SK-N-MC (cell line): ENCODE data around the gene OBSCN.

- RRBS = no CpG with 5 or more reads among the region's 18 CpGs
These were observed 76.2 kb downstream of the ITPKB start for GRCh38 chr1:226662679-226663552.

DNA sequence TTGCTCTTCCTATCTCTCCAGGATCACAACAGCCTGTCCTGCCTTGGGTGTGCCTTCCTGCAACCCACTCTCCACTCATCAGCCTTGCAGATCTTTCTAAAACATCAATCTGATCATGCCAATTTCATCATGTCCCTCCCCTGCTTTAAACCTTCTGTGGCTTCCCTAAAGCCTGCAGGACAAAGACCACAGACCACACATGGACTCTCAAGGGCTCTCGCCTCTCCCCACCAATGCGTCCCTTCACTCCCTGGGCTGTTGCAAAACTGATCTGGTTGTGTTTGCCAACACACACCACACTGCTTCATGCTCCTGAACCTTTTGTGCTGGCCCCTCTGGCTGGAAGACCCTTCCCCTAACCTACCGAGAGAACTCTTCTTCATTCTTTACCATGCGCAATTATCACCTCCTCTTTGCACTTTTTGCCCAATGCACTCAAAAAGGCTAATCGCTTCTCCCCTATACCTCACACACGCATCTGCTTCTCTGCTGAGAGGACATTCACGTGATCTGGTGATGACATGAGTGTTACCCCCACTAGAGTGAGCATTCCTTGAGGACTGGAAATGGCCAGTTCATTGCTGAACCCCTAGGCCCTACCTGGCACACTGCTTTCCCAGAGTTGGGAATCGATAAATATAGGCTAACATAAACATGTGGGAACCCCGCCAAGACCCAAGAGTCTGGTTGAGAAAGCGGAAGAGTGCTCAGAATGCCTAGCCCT is 72.2 kb downstream of the ITPKB start:
- RRBS = no CpG with 5 or more reads among the region's 10 CpGs

DNA sequence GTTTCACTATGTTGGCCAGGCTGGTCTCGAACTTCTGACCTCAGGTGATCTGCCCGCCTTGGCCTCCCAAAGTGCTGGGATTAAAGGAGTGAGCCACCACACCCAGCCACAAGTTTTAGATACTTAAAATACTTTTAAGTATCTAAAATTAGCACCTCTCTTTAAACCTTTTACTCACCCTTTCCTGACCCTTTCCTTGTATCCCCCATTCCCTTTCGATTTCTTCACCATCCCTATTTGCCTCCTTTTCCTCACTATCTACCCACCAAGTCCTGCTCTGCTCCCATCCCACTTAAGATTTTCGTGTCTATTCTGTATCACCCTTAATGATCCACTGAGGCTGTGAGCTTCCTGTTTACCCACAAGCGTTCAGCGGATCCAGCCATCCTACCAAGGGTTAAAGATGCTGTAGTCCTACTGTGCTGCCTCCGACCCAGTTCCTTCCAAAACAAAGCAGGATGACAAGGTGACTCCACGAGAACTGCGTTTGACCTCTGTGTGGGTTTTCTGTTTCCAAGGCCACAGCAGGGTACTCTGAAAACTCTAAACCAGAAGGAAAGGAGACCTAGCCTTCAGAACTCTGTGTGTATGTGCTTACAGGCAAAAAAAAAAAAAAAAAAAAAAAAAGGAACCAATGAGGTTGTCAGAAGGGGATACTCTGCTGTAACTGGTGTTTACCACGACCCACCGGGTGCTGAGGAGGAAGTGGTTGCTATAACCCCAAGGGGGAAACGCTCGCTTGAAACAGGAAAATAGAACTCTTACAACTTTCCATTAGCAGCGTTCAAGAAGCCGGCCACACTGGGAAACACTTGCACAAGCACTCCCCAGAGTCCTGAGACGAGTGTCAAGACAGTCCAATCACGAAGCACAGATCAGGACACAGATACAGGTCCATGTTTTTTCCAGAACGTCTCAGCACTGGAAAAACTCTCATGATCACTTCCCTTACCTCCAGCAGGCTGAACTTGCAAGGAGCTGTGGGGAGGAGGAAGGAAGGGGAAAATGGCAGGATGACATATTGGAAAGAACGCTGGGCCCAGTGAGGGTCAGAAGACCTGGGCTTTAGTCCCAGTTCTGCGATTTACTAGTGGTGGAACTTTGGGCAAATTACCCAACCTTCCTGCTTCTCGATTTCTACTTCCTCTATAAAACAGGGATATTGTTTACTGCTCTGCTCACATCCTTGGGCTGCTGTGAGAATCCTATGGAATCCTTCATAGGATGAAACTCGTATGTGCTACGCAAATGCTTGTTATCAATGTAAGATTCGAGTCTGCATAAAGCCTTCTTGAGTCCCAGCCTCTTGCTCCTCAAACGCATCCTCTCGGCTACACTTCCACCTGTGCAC is 64.1 kb downstream of the ITPKB start:
- RRBS = under 1% methylated on average over 3 of the region's 26 CpGs

DNA sequence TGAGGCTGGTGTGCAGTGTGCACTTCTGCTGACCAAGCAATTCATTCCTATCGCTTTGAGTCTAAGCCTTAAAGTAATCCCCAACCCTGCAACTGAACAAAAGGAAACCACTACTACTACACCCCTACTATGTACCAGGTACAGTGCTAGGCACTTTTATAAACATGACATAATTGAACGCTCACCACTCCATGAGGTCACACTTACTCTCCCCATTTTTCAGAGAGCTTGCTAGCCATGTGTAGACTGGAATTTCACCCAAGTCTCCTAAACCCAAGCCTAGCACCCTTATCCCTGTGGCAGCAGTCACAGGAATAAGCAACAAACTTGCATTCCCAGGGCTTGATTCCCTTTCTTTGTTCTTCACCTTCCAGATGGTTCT is 10.5 kb downstream of the ITPKB start:
- RRBS = no CpG with 5 or more reads among the region's 2 CpGs

- RRBS = no CpG with 5 or more reads among the region's 8 CpGs
These were observed 55.3 kb upstream of the PSEN2 start for GRCh38 chr1:226814999-226815661.

- RRBS = no CpG with 5 or more reads among the region's 4 CpGs
These were observed 2.3 kb downstream of the COQ8A start for GRCh38 chr1:226942341-226942908.

GRCh38 chr1:226954610-226954992 is 14.5 kb downstream of the COQ8A start:
- RRBS = no CpG with 5 or more reads among the region's 3 CpGs

DNA sequence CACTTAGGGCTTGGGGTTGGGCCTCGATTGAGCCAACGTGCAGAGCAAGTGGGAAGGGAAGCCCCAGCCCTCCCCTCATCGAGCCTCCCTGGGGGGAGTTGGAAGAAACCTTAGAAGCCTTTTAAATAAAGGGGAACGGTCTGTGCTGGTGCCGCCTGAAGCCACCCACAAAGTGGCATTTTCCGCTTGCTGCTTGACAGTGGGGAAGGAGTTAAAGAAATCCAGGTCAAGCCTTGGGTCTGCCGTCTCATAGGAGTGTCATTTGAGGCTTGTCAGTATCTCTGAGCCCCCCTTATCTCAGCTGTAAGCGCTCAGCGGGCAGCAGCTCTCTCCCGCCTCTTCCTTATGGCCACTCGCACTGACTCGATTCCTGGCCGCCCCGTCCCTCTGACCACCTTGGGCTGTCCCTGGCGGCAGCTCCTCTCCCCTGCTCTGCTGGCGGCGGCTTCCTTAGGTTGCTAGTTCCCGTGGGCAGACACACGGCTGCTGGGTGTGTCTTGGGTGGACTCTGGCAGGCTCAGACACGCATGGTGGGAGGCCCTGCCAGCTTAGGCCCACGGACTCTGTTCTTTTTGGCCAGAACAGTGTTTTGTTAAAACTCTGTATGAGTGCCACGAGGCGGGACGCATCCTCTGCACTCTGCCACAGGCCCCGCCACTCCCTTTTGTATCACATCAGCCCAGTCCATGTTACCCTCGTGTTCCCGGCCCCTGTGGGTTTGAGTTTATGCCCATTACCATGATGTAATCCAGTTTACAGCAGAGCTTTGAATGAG is 45.7 kb downstream of the COQ8A start:
- RRBS = 84% methylated on average over 1 of the region's 27 CpGs

- RRBS = no CpG with 5 or more reads among the region's 10 CpGs
These were observed 146.7 kb downstream of the COQ8A start for GRCh38 chr1:227086319-227087620.

GRCh38 chr1:227112101-227112657 is 172.1 kb downstream of the COQ8A start:
- RRBS = no CpG with 5 or more reads among the region's 4 CpGs

GRCh38 chr1:227357020-227357997 is 39.0 kb upstream of the CDC42BPA start:
- RRBS = no CpG with 5 or more reads among the region's 10 CpGs

DNA sequence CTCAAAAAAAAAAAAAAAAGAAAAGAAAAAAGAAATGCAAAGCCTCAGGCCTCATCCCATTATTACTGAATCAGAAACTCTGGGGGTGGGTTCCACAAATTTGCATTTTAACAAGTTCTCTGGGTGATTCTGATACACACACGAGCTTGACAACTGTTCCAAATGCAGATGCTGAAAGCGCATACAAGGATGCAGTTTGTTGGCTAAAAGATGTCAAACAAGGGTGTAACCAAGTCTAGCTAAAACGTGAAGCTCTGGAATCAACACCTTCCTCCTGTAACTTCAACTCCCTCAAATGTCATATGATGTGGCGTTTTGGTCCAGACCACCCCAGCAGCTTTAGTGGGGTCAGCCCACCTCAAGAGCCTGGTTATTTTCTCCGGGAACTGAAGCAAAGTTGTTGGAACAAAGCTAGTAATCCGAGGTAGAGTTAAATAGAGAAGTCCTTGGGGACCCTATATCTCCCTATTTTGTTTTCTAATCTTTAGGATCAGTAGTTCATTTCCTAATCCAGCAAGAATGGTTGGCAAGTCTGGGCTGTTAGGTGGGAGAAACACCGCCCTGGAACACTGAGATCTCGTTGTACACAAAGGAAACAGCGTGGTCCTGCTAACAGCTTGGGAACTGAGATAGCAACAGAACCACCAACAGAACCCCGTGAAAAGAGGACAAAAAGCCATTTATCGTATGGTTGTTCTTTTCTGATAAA is 121.7 kb upstream of the CDC42BPA start:
- RRBS = no CpG with 5 or more reads among the region's 11 CpGs

DNA sequence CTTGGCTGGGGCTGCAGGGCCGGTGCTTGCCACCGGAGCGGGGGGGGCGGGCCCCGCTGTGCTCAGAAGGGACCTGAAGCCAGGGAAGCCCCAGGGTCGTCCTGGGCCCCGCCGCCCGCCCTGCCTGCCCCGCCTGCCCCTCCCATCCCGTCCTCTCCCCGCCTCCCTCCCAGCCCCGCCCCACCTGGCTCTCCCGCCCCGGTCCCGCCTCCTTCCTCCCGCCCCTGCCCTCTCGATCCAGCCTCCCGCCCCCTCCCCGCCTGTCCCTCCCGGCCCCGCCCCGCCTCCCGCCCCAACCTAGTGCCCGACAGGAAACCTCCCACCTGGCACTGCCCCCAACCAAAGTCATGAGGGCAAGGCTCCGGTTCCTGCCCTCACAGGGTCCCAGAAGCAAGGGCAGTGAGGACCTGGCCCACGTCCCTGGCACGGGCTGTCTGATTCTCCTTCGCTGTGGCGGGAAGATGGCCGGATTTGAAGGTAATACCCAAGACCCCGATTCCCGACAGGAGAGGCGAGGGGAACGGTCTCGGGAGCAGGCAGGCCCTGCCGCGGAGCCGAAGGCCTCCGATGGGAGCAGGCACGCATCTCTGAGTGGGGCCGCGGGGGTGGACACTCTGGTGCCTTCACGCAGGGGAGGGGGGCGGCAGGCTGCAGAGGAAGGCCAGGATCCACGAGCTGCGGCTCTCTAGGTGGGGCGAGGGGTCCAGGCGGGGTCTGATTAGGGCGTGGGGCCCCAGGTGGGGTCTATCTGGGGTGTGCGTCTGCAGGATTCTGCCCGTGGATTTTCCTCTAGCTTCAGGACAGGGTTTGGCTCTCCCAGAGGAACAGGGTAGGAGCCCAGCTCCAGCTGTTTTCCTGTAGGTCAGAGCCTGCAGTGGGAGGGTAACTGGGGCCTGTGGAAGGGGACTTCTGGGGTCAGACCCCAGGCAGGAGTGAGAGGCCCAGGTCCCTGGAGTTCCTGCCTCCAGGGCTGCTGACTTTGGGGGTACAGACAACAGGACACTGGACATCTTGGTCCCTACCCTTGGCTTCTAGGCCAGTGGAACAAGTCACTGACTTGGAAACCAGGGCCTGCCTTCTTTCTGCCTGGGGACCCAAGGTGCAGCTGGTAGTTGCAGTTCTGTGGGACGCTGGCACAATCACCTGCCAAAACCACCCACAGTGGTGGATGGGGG is 6.4 kb downstream of the JMJD4 start:
- RRBS = 2% methylated on average over 11 of the region's 53 CpGs

GRCh38 chr1:227734384-227734953 is 633 bp downstream of the JMJD4 start:
- RRBS = no CpG with 5 or more reads among the region's 18 CpGs

DNA sequence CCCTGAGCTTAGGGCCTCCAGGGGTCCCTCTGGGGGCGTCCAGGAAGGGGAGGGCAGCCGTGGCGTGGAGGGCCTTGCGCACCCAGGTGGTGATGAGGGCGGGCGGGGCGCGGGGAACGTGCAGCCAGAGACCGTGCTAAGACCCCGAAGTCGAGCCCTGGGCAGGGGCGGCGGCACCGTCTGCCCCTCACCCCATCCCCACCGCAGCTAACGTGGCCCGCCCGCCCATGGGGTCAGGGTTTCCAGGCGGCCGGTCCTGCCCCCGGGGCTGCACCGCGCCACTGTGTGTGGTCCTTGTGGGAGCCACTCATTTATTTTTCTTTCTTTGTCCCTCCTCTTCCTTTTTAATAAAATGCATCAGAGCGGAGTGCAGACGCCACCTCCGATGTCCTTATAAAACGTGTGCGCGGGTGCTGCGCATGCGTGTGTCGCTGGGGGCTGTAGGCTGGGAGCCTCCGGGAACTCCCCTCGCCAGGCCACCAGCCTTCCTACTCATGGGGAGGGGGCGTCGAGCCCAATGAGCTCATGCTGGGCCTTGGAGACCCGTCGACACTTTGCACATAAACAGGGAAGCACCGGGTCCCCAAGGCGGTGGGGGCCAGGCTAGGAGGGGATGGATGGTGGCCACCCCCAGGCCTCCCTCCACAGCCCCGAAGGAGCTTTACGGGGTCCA is 60.0 kb downstream of the WNT9A start:
- RRBS = 83% methylated on average over 1 of the region's 43 CpGs

DNA sequence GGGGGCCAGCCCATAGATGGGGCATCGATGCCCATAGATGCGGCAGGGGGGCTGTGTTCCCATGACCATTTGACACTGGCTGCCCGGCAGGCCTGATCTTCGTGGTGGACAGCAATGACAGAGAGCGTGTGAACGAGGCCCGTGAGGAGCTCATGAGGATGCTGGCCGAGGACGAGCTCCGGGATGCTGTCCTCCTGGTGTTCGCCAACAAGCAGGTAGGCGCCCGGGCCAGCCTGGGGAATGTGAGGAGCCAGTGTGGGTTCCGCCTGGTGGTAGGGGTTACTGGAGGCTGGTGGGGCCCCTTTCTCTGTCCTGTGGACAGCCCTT is 5.7 kb downstream of the C1orf35 start:
- RRBS = 92% methylated on average over 6 of the region's 14 CpGs

DNA sequence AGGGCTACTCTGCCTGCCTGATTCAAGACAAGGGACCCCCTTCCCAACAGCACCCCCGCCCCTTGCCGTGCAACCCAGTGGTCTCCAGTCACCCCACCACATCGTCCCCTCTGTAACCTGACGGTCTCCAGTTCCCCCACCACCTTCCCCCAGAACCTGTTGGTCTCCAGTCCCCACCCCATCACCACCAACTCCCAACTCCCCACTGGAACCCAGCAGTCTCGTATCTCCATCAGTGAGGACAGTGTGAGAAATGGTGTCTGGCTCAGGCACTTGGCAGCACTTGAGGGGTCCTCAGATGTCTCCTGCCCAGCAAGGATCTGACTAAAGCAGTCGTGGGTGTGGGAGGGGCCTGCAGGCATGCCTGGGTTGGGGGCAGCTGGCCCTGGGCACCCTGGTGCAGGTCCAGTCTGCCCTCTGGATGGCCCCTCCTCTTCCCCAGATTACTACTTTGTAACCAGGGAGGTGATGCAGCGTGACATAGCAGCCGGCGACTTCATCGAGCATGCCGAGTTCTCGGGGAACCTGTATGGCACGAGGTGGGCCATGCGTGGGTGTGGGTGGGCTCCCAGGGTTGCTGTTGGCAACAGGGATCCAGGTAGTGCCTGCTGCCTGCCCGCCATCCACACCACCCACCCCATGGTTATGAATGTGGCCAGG is 3.2 kb upstream of the GJC2 start:
- RRBS = no CpG with 5 or more reads among the region's 15 CpGs

DNA sequence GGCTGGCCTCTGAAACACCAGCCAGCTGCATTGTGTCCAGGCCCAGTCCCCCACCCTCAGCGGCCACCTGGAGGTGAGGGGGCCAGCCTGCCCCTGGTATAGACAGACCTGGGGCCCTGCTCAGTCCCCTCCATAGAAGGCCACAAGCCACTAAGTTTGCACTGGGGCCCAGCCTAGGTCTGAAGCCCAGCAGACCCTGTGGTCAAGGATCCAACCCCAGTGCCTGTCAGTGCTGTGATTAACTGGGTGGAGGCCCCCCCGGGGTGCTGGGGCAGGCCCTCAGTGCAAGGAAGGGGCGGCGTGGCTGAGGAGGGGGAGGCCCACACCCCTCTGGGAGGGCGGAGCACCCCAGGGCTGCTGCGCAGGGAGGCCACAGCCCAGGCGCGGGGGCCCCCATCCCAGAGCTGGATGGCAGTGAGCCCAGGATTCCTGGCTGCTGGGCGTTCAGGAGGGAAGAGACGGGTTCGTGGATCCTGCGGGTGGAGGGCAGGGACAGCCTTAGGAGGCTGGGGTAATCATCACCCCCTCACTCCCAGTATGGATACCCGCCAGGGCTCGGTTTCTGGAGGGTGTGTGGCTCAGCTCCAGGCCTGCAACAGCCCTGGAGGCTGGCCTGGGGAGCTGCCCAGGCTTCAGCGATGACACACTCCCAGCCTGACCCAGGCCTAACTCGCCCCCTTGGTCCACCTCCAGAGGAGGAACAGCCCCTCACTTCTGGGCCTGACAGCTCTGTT is 793 bp downstream of the GJC2 start:
- RRBS = no CpG with 5 or more reads among the region's 16 CpGs

- RRBS = 48% methylated on average over 8 of the region's 20 CpGs
These were observed at the start of gene OBSCN for GRCh38 chr1:228207538-228208337. Gene OBSCN, plus strand, starts transcription at chr1:228208044.